Esophagus squamous epithelium (tissue), 4 donors: ENCODE measurements around the genes PABPC4L and ELF2.

- PRO-cap = unidirectional peak, minus-strand start at chr4:128601407
- RAMPAGE, long total RNA, 4 experiments = no peak in any of the 4 experiments
These were observed 208.2 kb upstream of the JADE1 start for GRCh38 chr4:128601060-128601845.

DNA sequence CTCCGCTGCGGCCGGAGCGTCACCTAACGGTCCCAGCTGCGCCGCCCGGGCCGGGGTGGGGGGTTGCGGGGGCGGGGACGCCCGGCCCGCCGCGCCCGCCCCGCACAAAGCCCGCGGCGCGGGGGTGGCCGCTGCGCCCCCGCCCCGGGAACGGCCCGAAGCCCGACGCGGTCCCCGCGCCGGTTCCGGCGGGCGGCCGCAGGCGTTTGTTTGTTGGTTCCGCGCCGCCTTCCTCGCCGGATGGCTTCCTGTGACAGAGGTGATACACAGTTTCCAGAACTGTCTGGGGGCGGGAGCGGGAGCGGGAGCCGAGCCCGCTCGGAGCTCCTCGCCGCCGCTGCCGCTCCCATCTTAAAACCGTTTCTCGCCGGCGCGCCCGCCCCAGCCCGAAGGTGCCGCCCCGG, 2.1 kb downstream of the JADE1 start:
- PRO-cap = no peak
- RAMPAGE, long total RNA, 4 experiments = no peak in any of the 4 experiments

GRCh38 chr4:128948316-128948790, 138.9 kb downstream of the JADE1 start:
- PRO-cap = no peak
- RAMPAGE, long total RNA, 4 experiments = no peak in any of the 4 experiments

- PRO-cap = unidirectional peak, plus-strand start at chr4:129092848
- RAMPAGE, long total RNA, 4 experiments = no peak in any of the 4 experiments
These were observed 705 bp downstream of the SCLT1 start for GRCh38 chr4:129092661-129093006.

DNA sequence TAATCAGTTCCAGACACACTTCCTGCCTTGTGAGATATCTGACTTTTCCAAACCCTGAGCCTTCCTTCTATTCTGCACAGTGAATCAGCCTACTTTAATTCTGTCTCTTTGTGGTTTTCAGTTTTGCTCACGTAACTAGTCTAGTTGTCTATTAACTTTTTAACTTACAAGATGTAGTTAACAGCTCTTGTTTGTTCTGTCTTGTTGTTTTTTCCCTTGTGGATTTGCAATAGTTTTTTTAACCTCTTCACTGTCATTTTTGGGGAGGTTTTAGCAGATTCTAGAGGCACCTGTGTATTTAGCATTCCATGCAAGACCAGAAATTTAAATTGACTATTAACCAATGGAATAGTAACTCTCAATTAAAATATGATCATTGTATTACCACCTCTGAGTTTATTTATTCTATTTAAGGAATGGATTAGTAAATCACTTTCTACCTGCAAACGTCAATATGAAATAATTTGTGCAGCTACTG, 948.0 kb downstream of the C4orf33 start:
- PRO-cap = no peak
- RAMPAGE, long total RNA, 4 experiments = no peak in any of the 4 experiments

DNA sequence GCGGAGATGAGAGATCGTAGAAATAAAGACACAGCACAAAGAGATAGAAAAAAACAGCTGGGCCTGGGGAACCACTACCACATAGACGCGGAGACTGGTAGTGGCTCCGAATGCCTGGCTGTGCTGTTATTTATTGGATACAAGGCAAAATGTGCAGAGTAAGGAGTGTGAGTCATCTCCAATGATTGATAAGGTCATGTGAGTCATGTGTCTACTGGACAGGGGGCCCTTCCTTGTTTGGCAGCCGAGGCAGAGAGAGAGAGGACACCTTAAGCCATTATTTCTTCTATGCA, 921.8 kb upstream of the PCDH10 start:
- PRO-cap = no peak
- RAMPAGE, long total RNA, 4 experiments = no peak in any of the 4 experiments

DNA sequence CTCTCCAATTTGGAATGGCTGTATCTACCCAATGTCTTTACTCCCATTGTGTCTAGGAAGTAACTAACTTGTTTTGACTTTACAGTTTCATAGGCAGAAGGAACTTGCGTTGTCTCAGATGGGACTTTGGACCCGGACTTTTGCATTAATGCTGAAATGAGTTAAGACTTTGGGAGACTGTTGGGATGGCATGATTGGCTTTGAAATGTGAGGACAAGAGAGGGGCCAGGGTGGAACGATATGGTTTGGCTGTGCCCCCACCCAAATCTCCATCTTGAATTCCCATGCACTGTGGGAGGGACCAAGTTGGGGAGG, 429.7 kb downstream of the PCDH10 start:
- PRO-cap = no peak
- RAMPAGE, long total RNA, 4 experiments = no peak in any of the 4 experiments

GRCh38 chr4:133886547-133886989, 315.0 kb downstream of the PABPC4L start:
- PRO-cap = no peak
- RAMPAGE, long total RNA, 4 experiments = no peak in any of the 4 experiments

DNA sequence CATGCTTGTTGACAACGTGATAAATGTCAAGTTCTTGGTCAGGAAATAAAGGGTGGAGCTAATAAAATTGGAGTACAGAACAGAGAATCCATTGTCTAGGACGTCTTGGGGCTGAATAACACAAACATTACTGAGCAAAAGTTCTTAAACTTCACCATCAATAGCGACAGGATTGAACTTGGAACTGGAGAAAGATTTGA, 233.3 kb downstream of the PABPC4L start:
- PRO-cap = no peak
- RAMPAGE, long total RNA, 4 experiments = no peak in any of the 4 experiments

DNA sequence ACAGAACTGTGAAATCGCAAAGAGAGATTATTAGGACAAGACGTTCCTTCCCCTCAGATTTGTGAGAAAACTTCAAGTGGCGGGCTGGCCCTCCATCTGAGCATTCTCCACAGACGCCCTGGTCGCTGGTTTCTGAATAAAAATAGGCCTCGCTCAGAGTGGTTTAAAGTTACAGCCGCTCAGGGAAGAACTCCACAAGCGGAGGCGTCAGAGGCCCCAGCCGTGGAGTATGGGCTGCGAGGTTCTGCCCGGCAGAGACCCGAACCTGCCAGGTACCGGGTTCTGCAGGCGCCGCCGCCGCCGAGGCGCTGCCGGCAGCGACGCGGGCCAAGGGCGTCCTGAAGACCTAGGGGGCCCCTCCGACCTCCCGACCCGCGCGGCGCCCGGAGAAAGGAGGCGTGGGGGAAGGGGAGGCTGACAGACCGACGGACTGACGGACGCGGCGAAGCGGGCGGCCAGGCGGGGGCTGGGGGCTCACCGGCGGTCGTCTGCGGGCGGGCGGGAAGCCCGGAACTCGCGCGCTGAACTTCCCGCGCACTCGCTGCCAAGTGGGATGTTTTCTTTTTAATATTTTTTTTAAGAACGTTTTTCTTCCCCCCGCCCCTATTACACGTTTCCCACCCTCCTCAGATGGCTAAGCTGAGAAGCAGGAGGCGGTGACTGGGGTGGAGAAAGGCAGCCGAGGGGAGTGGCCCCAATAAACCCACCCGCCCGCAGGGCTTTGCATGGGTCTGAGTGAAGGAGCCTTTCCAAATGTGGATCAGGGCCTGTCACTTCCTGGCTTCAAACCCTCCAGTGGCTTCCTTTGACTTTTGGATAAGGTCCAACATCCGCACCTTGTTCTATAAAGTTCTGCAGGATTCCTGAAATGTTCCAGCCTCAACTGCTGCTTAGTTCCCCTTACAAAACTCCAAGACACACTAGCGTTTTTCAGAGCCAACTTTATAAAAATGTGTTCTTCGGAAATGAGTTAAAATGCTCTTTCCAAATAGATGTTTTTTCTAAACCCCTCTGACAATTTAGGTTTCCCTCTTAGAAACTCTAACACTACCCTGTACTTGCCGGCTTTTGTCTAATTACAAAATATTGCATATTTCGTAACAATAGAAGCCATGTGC, at the start of gene PABPC4L:
Gene PABPC4L (minus strand): TSS at position 550 of the 1,118 bp plus-strand sequence.
- PRO-cap = unidirectional peak, plus-strand start at position 172 of the sequence; unidirectional peak, minus-strand start at position 550 of the sequence
- RAMPAGE, long total RNA, 4 experiments = start-site peak on the minus strand in 1 of 4 experiments, centred at position 562 of the sequence, 7 reads per replicate

DNA sequence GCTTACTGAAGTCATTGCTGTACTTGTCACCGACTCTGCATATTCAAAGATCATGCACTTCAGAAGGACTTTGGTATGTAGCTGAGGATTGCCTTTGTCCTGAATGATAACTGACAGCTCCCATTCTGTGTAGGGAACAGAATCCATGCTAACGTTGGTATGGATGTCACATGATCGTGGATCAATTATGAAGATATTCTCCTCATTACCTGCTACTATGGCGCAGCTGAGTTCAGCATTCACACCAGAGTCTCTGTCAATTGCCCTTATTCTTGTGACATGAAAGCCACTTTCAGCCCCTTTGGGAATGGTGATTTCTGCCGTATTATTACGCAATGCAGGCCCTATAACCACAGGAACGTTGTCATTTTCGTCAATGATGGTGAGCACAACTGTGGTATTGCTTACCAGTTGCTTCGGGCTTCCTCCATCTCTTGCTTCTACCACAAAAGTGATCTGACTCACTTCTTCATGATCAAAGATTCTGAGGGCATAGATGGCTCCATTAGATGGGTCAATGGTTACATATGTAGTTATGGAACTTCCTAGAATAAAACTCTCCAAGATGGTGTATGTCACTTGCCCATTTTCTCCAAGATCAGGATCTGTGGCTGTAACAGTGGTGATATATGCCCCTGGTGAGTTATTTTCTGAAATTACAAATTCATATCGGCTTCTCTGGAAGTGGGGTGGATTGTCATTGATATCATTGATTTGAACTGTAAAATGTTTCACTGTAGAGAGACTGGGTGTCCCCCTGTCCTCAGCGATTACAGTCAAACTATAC, 2.1 kb downstream of the PCDH18 start:
- PRO-cap = bidirectional peak, plus-strand start at position 376 of the sequence, minus-strand start at position 255 of the sequence
- RAMPAGE, long total RNA, 4 experiments = no peak in any of the 4 experiments

GRCh38 chr4:137942813-137943428, 299.2 kb downstream of the SLC7A11 start:
- PRO-cap = no peak
- RAMPAGE, long total RNA, 4 experiments = no peak in any of the 4 experiments

GRCh38 chr4:138111462-138112078, 130.6 kb downstream of the SLC7A11 start:
- PRO-cap = no peak
- RAMPAGE, long total RNA, 4 experiments = no peak in any of the 4 experiments

DNA sequence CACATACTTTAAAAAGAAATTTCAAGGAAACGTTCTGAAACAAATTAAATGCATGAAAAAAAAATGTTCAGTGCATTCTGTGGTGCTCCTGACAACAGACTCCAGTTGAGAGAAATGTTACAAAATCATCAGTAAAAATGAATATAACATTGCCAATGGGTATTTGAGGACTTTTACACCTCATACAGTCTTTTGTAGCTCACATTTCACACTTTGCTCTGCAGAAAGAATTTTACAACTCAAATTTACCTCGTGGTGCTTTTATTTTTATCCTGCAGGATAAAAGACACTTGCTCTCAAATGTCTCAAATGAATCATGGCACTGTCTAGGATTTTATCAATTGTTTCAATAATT, 60.6 kb downstream of the SLC7A11 start:
- PRO-cap = bidirectional peak, plus-strand start at position 70 of the sequence, minus-strand start outside the sequence
- RAMPAGE, long total RNA, 4 experiments = no peak in any of the 4 experiments

DNA sequence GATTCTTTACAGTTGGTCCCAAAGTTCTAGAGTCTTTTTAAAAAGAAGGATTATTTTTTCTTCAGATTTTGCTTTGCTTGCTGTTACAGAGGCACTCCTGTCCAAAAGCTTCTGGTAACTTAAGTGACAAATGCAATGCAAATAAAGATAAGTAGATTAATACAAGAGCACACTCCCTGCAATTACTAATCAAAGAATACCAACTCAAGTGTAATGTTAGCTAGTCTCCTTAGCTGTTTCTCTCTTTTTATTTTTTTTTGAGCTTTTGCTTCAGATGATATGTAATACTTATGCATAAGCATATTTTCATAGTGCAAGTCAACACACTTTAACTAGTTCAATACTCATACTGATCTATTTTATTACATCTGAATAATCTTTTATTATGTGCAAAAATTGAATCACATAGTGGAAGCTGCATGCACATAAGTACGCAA, 2.7 kb downstream of the SLC7A11 start:
- PRO-cap = unidirectional peak, minus-strand start at position 113 of the sequence
- RAMPAGE, long total RNA, 4 experiments = no peak in any of the 4 experiments

- PRO-cap = no peak
- RAMPAGE, long total RNA, 4 experiments = no peak in any of the 4 experiments
These were observed 7.8 kb upstream of the NOCT start for GRCh38 chr4:139007805-139008077.

- PRO-cap = no peak
- RAMPAGE, long total RNA, 4 experiments = no peak in any of the 4 experiments
These were observed 20.1 kb downstream of the NOCT start for GRCh38 chr4:139035372-139036340.

DNA sequence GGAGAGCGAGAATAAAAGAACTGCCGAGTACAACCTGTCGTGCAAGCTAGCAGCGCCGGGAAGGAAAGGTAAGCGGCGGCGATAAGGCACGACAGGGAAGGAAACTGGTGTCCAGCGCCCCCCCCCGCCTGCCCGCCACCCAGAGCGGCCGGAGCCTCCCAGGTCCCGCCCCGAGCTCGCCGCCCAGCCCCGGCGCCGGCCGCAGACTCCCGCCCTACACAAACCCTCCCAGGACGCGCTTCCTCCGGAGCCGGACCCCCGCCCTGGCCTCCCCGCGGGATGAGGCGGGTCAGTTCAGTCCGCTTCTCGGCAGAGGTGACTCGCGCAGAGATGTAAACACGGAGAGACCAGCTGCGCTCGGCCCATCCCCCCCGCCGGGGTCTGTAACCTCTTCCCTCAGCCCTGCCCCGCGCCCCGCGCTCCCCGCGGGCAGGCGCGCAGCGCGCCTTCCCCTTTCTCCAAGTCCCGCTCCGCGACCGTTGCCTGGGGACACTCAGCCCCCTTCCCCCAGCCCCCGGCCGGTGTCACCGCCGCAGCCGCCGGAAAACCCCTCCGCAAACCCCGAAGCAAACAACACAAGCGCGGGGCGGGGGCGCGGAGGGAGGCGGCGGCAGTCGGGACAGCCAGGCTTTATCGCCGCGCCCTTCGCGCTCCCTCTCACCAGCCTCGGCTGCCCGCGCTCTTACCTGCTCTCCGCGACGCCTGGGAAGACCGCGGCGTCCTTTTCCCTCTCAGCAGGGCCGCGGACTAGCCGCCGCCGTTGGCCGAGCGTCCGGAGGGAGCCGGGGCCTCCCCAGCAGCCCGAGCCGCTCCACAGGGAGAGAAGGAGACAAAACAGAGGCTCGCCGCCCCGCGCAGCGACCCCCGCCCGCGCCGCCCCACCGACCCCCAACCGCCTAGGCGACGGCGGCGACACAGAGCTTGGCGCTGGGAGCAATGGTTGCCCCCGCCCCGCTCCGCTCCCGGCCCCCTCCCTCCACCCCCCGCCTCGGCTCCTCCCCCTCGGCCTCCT, at the start of gene ELF2:
Gene ELF2 (minus strand): TSS at position 938 of the 1,012 bp plus-strand sequence.
- PRO-cap = bidirectional peak, plus-strand start at position 231 of the sequence, minus-strand start at position 106 of the sequence; bidirectional peak, plus-strand start at position 689 of the sequence, minus-strand start at position 659 of the sequence
- RAMPAGE, long total RNA, 4 experiments = start-site peak on the minus strand in 1 of 4 experiments, centred at position 939 of the sequence, 25 reads per replicate

DNA sequence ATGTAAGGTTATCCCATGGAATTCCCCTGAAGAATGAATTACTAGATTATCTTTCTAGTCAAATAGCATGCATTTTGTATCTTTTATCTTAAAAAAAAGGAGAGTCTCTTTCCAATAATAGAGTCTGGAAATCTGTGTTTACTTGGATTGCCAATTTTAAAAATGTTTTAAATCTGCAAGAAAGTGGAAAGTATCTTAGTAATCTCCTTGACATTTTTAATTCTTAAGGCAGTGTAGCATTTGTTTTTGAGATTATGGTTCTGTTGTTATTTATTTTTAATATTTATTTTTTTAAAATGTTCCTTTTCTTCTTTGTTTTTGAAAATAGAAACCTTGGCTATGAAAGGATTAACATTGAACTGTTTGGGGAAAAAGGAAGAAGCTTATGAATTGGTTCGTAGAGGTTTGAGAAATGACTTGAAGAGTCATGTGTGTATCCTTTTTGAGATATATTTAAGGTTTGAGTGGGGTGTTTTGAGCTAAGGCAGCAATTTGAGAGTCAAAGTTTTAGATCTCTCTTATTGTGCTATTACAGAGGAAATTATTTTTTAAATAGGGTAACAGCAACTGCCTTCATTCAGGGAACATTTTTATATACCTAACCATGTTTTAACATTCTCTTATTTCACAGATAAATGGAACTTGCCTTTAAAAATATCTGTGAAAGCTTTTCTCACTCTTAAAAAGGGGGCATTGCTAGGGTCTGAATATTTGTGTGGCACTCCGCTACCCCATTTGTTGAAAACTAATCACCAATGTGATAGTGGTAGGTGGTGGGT, 34.4 kb upstream of the NDUFC1 start:
- PRO-cap = no peak
- RAMPAGE, long total RNA, 4 experiments = no peak in any of the 4 experiments

GRCh38 chr4:139452721-139453042, 1.2 kb upstream of the RAB33B start:
- PRO-cap = no peak
- RAMPAGE, long total RNA, 4 experiments = no peak in any of the 4 experiments